Mononuclear cell (primary cell): Measurements from ENCODE around the genes SLC34A2, ARAP2, DTHD1 and NWD2.

GRCh38 chr4:25299792-25300295 lies 12.7 kb upstream of the ZCCHC4 start:
- RRBS: no CpG with 5 or more reads among the region's 7 CpGs

- RRBS: 10% methylated on average over 18 of the region's 73 CpGs
Measured at GRCh38 chr4:25654987-25656055, at the start of gene SLC34A2. Gene SLC34A2 (plus strand): TSS chr4:25655851.

DNA sequence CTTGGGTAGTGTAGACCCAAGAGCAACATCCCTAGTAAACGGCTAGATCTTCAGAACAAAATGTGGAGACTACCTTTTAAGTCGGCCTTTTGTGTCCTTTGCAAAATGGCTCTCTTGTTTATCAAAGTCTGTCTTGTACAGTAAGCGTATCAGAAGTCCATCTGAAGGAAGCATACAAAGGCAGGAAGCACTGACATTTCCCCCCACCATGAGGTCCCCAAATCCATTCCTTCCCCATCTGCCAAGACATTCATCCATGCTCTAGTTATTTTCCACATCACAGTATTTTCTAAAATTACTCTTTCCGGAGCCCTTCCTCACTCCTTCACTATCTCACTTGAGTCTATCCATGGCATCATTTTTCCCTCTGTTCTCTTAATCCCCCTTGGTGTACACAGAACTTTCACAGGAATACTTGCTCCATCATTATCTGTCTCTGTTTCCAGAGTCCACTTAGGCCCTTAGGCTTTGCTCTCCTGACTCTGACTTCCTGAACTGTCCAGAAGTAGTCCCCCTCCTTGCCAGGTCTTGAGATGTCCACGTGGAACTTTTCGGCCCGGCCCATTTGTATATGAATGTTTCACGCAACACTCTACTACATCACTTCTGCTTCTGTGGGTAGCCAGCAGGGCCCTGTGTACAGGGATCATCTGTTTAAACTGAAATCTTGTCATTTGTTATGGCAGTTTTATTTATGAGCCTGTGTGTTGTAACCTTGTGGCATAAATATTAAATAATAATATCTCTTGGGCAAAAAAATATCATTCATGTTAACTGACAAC lies 2.1 kb downstream of the SEL1L3 start:
- RRBS: no CpG with 5 or more reads among the region's 8 CpGs

DNA sequence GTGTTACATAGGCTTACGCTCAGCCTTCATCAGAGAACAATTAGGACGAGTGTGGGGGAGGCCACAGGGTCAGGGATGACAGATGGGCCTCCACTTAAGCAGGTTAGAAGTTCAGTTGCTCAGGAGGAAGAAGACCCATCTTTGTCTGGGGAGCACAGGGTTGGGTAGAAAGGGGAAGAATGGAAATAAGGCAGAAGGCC lies 118.7 kb downstream of the SMIM20 start:
- RRBS: no CpG with 5 or more reads among the region's 2 CpGs

- RRBS: no CpG with 5 or more reads among the region's 7 CpGs
Measured at GRCh38 chr4:26204184-26204564, 116.6 kb upstream of the RBPJ start.

- RRBS: no CpG with 5 or more reads among the region's 2 CpGs
Measured at GRCh38 chr4:26822164-26822532, 38.5 kb upstream of the STIM2 start.

DNA sequence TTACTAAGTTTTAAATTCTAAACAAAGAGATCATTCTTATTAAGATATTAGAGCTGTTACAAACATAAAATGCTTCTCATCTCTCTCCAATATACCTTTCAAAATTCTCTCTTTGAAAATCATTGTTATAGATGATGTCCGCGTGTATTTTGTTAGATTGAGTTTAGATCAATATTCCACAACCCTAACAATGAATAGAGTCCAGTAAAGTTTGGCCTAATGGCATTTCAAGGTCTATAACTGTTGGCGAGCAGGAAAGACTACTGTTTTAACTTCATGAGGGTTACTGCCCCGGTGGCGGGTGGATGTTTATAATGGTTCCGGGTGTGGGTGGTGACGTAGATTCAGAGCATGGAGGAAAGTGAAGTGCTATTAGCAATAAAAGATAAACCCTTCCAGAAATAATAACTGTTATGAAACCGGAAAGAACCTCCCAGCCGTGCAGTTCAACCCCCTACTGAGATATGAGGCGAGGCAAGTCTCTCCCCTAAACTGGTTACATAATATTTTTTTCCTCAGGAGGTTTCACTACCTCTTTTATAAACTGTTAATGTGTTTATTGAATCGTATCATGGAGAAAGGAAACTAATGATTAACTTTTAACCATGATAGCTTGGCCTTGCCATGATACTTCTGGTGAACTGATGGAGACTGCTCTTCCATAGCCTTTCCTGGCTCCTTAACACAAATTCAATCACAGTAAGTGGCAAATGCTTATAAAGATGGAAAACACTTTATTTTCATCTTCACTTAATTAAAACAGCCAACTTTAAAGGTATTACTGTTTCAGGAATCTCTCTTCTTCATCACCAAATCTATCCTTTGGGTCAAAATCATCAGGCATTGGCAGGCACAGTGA lies 33.9 kb upstream of the STIM2 start:
- RRBS: 20% methylated on average over 3 of the region's 11 CpGs

GRCh38 chr4:26858447-26858979 lies 2.1 kb upstream of the STIM2 start:
- RRBS: 26% methylated on average over 2 of the region's 8 CpGs

GRCh38 chr4:26878781-26879199 lies 18.1 kb downstream of the STIM2 start:
- RRBS: no CpG with 5 or more reads among the region's 4 CpGs

DNA sequence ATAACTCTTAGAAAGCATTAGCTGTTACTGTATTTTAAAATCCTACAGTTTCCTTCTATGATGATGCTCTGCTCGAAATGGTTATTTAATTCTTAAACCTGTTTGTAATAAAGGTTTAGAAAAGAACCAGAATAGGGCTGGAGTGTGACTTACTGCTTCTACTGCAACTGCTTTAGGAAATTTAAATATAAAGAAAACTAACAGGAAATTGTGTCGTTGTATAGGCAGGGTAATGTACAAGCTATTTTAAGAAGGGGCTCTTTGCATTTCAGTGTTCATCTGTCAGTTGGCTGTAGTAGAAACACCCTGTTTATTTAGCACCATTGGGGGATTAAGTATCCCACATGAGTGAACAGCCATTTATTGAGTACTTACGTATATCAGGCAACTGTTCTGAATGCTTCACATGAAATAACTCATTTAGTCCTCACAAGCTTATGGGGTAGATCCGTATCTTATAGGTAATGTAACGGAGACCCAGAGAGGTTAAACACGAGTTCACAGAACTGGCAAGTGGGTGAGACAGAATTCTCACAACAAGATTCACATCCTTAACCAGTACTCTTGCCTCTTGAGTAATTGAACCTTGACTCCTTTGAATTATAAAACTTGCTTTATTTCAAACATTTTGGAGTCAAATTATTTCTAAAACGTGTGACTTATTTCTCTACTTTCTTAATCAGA lies 23.9 kb downstream of the STIM2 start:
- RRBS: no CpG with 5 or more reads among the region's 7 CpGs

DNA sequence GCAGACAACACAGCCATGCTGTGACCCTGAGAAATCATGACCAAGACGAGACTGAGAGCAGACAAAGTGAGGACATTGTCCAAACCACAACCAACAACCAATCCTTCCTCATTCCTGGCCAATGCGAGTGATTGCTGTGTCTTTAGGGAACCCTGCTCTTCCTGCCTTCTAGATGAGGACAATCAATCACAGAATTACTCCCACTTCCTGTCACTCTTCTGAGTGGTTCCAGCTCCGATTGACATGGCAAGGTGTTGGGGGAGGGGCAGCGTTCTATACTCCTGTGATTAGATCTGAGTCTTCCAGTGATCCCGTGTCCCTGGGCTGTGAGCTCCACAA lies 227.8 kb downstream of the STIM2 start:
- RRBS: no CpG with 5 or more reads among the region's 5 CpGs

GRCh38 chr4:30717132-30718033 lies 2.8 kb upstream of the PCDH7 start:
- RRBS: 7% methylated on average over 3 of the region's 58 CpGs

DNA sequence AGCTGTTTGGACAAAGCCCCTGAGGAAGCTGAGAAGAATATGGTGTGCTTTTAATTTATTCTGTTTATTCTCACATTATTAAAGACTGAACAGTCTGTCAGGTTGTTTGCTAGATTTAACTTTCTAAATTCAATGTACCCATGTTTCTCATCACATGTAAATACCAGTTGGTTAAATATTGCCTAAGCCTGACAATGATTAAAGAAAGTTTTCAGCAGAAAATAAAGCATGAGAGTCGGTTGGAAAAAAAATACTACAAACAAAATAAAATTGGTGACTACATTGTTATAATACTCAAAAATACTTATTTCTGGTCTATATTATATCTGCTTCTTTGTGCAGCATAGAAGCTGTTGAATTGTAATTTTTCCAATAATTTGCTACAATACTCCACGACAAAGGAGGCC lies 1974.7 kb downstream of the ARAP2 start:
- RRBS: no CpG with 5 or more reads among the region's 2 CpGs

GRCh38 chr4:36244237-36245193 lies at the start of gene ARAP2:
Gene ARAP2 (minus strand): TSS chr4:36244514.
- RRBS: 1% methylated on average over 53 of the region's 85 CpGs

DNA sequence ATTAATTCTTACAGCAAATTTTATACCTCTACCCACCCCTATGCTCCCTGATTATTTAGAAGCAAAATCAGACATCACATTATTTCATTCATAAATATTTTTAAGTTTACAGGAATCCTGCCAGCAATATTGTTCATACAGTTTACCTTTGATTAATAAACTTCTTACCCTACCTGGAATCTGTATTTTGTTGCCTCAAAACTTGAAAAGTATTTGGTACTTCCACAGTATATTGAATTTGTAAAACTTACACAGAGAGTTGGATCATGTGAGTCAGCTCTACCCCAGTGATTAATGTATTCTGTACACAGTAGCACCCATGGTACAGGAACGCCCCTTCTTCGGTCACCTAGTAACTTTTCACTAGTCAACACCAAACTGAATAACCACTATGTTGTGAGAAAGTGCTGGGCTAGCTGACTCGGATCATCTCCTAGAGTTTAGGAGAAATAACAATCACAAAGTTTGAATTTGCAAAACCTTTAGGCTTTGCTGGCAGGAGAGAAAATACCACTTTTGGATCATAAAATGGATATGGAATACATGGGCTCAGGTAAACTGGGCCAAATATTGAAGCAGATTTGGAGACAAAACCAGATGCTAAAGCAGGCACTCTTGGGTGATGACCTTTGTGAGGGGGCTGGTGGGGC lies at the start of gene DTHD1:
Gene DTHD1, plus strand, starts transcription at position 386 of the 650 bp plus-strand sequence.
- RRBS: no CpG with 5 or more reads among the region's 3 CpGs

- RRBS: 96% methylated on average over 5 of the region's 14 CpGs
Measured at GRCh38 chr4:37001622-37002041, 242.9 kb upstream of the NWD2 start.

- RRBS: 9% methylated on average over 35 of the region's 49 CpGs
Measured at GRCh38 chr4:37243745-37244304, 718 bp upstream of the NWD2 start.

- RRBS: 3% methylated on average over 20 of the region's 100 CpGs
Measured at GRCh38 chr4:37244305-37245246, at the start of gene NWD2. Gene NWD2 (plus strand): TSS chr4:37244743.

GRCh38 chr4:37428411-37428932 lies 25.3 kb upstream of the C4orf19 start:
- RRBS: no CpG with 5 or more reads among the region's 3 CpGs